Bronchus fibroblast of lung (primary cell): ENCODE results near the genes PITPNB and GAS2L1.

GRCh38 chr22:27662395-27663269 is 138.9 kb downstream of the MN1 start:
- RAMPAGE, long total RNA: no peak

DNA sequence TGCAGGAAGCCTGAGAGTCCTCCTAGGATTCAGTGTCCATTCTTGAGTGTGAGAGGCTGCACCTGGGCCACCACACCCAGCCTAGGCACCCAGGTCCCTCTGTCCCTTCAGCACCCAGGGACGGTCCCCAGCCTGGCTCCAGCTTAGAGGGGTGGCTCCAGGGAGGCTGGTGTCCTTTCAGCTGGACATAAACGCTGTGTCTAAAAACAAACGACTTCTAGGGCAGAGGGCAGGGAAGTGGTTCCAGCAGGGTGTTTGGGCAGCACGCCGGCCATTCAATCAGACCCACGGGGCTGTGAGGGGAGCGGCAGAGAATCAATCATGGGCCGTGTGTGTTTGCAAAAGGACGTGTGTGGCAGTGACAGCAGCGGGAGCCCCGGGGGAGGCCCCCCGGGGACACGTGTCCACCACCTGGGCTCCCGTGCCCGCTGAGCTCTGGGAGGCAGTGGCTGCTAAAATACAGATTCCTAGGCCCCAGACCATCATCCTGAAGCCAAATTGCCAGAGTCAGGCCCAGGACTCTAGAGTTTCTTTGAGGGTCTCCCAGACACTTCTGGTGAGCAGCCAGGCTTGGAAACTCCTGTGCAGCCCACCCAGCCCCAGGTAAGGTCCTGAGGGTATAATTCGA is 127.7 kb downstream of the MN1 start:
- RAMPAGE, long total RNA: no peak

DNA sequence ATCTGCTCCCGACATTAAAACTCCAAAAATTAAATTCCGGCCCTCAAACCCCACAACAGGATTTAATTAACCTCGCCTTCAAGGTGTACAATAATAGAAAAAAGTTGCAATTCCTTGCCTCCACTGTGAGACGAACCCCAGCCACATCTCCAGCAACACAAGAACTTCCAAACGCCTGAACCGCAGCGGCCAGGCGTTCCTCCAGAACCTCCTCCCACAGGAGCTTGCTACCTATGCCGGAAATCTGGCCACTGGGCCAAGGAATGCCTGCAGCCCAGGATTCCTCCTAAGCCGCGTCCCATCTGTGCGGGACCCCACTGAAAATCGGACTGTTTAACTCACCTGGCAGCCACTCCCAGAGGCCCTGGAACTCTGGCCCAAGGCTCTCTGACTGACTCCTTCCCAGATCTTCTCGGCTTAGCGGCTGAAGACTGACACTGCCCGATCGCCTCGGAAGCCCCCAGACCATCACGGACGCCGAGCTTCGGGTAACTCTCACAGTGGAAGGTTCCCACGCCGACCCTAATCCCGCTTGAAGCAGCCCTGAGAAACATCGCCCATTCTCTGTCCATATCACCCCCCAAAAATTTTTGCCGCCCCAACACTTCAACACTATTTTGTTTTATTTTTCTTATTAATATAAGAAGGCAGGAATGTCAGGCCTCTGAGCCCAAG is 57.4 kb downstream of the MN1 start:
- RAMPAGE, long total RNA: no peak

GRCh38 chr22:27849694-27850646 is 48.4 kb upstream of the MN1 start:
- RAMPAGE, long total RNA: no peak

GRCh38 chr22:27880748-27881325 is 38.2 kb downstream of the PITPNB start:
- RAMPAGE, long total RNA: no peak

DNA sequence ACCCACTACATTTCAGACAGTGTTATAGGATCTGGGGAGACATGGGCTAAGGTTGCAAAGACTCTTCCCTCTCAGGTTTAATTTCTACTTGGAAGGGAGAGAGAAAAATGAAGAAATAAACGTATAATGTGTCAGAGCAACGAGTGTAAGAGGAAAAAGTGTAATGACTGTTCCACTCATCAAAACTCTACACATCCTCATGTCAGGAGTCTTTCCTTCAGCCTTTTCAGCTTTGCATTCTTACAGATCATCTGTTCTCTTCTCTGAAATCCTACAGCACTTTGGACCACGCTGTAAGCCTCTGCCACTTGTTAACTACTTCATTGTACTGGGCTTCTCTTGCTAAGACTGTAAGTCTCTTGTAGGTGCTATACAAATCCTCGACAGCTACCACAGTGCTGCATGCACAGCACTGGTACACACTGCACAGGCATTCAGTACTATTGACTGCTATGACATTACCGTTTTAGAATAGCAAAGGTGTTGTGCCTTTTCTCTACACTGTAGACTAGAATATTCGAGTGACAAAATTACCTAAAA is 29.6 kb downstream of the PITPNB start:
- RAMPAGE, long total RNA: no peak

GRCh38 chr22:27912147-27912608 is 6.9 kb downstream of the PITPNB start:
- RAMPAGE, long total RNA: no peak

- RAMPAGE, long total RNA: start-site peak on the minus strand at chr22:27919204-27919241, 41 and 110 reads in 2 replicates
Observed at GRCh38 chr22:27919054-27919383, at the start of gene PITPNB. PITPNB (minus strand) TSS chr22:27919256.

- RAMPAGE, long total RNA: no peak
Observed at GRCh38 chr22:28383575-28384340, 295.9 kb downstream of the TTC28 start.

DNA sequence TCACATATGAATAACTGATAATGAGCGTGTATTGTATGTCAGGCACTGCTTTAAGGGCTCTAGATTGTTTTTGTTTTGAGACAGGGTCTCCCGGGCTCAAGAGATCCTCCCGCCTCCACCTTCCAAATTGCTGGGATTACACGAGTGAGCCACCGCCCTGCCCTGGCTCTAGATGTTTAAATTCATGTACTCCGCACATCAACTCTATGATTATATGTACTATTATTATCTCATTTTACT is 316 bp upstream of the CCDC117 start:
- RAMPAGE, long total RNA: no peak

- RAMPAGE, long total RNA: no peak
Observed at GRCh38 chr22:28796693-28797476, 24.4 kb downstream of the CCDC117 start.

DNA sequence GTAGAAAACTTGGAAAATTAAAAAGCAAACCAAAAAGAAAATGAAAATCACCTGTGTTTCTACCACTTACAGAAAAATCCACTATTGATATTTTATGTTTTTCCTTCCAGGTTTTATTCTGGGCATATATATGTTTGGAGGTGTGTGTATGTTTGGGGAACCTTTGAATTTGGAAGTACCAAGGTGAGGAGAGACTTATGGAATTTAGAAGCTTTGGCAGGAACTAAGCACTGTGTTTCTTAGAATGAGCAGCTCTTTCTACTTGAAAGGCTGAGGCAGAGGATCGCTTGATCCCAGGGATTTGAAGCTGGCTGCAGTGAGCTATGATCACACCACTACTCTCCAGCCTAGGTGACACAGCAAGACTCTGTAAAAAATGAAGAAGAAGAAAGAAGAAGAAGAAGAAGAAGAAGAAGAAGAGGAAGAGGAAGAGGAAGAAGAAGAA is 39.3 kb upstream of the ZNRF3 start:
- RAMPAGE, long total RNA: no peak

GRCh38 chr22:28992513-28993111 is 69.0 kb downstream of the C22orf31 start:
- RAMPAGE, long total RNA: no peak

DNA sequence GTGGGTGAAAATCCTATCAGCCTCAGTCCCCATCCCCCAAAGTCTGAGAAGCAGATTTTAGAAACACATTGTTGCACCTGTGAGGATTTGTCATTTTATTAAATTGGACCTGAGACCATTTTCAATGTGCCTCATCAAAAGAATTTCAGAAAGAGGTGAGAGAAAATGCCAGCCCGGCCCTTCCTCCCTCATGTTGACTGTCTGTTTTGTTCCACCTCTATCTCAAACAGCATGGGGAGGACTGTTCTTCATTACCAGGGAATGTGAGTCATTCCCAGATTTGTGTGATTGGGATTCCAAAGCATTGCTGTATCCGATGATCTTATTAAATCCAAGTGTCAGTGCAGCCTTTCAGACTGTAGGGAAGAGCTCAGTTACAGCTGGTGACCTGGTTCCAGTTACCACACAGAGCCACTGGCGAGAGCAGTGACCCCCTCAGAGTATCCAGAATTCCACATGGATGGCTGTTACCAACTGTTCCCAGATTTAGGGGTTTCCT is 20.7 kb downstream of the KREMEN1 start:
- RAMPAGE, long total RNA: no peak

- RAMPAGE, long total RNA: no peak
Observed at GRCh38 chr22:29268374-29269073, 456 bp downstream of the EWSR1 start.

DNA sequence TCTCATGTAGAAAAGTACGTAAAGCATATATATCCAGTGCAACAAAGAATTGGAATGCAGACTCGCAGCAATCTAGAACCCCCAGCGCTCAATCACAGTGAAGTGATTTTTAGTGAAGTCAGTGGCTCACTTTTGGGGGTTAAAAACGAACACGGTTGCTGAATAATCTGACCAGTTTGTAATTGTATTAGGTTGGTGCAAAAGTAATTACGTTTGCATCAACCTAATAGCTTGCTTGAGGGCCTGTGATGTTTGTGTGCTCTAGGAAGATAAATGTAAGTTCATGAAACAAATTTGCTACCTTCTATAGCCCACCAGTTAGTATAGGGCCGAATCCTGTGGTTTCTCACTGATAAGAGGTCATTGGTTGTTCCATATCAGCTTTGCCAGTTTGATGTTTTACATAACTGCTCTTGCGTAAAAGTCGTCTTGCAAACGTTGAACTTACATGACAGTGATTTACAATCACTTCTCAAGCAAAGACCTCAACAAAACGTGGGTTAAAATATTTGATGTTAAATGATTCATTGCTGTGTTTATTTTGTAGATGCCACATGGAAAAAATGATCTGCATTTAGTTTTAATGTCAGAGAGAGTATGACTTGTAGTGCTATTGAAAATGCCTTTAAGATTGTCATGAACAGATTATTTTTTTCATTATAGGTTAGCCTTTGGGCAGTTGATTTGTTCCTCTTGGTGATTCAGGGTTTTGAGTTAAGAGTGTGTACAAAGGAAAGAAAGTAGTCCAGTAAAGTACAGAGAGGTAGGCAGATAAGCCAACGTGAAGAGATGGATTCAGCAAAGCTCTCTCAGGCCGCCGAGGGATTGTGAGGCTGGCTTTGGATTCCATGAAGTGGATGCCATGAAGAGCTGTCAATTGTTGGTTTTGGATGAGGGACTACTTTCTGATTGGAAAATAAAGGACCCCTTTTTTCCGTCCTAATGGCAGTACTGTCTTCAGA is 2.5 kb downstream of the EWSR1 start:
- RAMPAGE, long total RNA: no peak

DNA sequence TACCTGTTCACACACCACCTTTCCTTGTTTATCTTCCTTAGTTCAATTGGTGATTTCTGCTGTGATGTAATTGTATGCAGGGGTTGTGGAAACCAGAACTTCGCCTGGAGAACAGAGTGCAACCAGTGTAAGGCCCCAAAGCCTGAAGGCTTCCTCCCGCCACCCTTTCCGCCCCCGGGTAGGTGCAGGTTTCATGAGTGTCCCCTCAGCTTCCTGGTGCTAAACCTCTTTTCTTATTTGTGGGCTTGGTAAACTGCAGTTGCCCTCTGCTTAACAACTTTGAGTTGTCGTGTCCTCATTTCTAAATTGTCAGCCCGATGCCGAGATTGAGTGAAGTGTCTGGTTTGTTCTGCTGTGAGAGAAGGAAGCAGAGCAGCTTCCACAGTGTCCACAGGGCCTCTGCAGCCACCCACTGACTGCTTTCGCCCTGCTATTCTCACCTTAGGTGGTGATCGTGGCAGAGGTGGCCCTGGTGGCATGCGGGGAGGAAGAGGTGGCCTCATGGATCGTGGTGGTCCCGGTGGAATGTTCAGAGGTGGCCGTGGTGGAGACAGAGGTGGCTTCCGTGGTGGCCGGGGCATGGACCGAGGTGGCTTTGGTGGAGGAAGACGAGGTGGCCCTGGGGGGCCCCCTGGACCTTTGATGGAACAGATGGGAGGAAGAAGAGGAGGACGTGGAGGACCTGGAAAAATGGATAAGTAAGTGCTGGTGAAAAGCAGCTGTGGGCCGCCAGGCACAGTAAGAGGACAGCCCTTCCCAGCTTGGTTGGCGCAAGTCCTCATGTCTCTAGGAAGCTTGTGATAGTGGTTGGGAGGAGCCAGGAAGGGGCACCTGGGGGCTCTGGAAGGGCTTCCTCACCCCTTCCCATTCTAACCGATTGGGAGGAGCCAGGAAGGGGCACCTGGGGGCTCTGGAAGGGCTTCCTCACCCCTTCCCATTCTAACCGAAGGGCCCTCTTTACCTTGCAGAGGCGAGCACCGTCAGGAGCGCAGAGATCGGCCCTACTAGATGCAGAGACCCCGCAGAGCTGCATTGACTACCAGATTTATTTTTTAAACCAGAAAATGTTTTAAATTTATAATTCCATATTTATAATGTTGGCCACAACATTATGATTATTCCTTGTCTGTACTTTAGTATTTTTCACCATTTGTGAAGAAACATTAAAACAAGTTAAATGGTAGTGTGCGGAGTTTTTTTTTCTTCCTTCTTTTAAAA is 6.9 kb upstream of the GAS2L1 start:
- RAMPAGE, long total RNA: no peak

- RAMPAGE, long total RNA: no peak
Observed at GRCh38 chr22:29306050-29307190, at the start of gene GAS2L1. GAS2L1 (plus strand) TSS chr22:29306650.

DNA sequence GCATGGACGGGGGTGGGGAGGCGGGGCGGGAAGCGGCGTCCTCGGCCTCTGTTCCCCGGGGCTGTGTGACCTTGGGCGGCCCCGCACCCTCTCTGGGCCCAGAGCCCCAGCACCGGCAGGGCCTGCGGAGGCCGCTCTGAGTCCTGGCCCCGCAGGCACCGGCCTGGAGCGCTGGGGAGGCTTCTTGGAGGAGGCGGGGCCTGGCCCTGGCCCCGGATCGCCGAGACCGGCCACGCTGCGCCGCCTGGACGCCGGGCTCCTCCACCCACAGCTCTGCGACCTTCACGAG is 685 bp downstream of the GAS2L1 start:
- RAMPAGE, long total RNA: no peak

DNA sequence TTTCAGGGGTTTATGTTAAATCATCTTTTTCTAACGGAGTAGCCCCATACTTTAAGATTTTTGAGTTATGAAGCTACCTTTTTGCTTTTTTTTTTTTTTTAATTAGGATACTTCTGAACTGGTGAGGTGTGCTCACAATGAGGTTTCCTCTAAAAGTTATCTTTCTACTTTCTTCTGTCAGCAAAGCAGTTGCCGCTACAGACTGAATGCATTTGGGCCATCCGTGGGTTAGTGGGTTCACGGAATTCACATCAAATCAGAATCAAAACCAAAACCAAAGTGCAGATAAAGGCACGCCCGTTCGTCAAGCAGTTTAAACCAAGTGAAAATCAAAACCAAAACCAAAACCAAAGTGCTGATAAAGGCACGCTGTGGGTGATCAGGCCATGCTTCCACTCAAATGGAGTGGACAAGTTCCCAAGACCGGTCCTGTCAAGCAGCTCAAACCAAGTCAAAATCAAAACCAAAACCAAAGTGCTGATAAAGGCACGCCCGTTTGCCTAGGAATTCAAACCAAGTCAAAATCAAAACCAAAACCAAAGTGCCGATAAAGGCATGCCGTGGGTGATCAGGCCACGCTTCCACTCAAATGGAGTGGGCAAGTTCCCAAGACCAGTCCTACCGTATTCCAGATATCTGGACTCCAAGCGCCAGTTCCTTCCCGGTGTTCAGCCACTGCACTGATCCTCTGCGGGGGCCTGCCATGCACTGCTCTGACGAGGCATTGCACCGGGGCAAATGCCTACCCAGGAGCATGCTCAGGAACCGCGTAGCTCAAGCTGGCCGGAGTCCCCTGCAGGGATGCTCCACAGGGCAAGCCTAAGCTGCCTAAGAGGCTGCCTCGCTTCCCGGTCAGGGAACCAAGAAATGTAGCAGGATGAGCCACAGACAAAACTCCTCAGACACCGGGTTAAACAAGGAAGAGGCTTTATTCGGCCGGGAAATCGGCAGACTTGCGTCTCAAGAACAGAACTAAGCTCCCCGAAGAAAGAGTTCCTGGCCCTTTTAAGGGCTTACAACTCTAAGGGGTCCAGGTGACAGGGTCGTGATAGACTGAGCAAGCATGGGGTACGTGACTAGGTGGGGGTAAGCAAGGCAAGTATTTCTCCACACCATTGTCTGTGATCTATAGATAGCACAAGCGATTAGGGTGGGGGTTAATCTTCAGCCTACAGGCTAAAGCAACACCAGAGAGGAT is 26.8 kb upstream of the AP1B1 start:
- RAMPAGE, long total RNA: no peak